Bronchial epithelial cell (primary cell): ENCODE measurements around the gene CACNG5.

DNA sequence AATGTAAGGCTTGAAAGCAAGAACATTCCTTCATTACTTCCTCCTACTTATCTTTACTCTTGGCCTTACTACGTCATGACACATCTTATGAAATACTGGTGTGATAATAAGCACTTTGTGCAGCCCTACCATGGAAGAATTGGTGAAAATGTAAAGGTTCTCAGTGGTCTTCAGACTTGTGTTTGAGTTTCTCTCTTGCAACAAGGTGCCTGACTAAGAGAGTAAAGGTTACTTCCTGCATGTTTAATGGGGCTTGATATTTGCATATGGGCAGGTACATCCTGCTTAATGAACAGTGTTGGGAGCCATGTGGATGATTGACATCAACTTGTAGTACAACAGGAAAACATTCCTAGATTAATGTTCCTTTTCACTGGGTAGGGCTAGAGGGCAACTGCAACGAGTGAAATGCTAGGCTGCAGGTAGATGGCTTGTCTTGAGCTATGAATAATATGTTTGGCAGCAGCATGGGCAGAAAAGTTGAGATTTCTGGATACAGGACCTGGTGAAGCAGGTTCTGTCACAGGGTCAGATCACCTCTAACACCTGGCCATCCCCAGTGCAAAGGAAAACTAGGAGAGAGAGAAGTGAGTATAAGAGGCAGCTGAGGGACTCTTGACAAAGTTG, 84.5 kb downstream of the PRKCA start:
- RRBS, 2 experiments = no CpG with 5 or more reads among the region's 2 CpGs

DNA sequence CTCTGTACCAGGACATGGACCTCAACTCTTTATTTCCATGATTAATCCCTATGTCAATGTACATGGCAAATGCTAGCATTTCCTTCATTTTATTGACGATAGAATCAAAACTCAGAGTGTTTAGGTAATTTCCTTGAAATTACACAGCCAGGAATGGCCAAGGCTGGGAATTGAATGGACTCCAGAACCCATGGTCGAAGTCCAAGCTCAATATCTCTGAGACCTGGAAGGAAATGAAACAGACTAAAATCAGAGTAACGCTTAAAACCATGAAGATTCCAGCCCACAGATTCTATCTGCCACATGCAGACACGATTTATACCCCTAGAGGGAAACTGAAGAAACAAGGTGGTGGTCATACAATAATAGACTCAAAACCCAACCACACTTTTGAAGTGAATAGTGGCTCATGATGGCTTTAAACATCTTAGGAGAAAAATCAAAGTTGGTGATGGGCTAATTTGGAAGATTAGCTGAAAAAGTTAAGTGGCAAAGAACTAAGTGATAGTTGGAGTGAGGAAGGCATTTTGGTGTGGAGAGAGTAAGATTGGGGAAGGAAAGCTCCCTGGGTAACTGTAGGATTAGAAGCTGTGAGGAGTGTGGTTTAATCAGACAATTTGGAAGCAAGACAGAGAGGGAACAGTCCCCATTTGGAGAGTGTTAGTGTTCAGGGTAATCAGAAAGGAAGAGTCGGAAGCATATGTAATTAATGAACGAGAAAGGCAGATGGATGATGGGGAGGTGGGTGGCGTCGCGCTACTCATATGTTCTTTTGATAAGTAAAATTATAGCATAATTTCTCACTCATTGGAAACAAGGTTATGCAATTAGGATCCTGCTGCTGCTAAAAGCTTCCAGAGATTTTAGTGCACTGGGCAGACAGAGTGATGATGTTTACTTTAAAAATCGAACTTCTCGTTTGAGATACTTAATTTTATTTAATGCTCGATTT, 95.9 kb downstream of the PRKCA start:
- RRBS, 2 experiments = no CpG with 5 or more reads among the region's 12 CpGs

GRCh38 chr17:66401860-66402500, 99.6 kb downstream of the PRKCA start:
- RRBS, 2 experiments = no CpG with 5 or more reads among the region's 5 CpGs

GRCh38 chr17:66425781-66426309, 123.4 kb downstream of the PRKCA start:
- RRBS, 2 experiments = no CpG with 5 or more reads among the region's 11 CpGs

DNA sequence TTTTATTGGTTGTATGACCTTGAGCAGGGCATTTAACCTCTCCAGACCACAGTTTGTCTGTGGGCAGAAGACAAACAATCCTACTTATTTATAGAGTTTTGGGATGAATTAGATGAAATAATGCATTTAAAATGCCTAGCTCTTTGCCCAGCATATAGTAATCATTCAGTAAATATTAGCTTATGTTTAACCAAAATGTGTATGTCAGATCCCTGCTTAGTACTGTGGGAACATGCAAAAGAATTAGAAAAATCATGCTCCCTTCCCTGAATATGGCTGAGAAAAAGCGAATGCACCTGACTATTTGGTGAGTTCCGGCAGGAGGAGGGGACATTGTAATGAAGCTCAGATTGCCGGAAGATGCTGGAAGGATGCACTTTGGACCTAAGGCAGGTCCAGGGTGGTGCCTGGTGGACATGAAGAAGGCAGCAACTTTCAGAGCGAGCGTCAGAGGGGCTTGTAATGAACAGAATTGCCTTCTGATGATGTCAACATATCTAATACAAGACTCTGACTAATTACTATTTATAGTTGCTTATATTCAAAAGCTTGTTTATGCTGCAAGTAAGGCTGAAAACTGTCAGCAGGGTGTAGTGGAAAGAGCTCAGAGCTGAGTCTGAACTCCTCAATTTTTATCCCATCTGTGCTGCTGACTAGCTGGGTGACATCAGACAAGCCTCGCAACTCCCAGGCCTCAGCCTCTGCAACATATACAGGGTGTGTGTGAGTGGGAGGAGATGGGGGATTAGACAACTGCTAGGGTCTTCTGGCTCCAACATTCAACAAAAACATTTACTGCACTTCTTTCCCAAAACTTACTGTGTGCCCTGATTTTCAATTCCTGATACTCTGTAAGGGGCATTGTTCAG, 221.2 kb downstream of the PRKCA start:
- RRBS, 2 experiments = no CpG with 5 or more reads among the region's 6 CpGs

- RRBS, 2 experiments = no CpG with 5 or more reads among the region's 11 CpGs
Observed at GRCh38 chr17:66691356-66692264, 143.3 kb upstream of the CACNG5 start.

- RRBS, 2 experiments = no CpG with 5 or more reads among the region's 12 CpGs
Observed at GRCh38 chr17:66775819-66776569, 58.9 kb upstream of the CACNG5 start.

DNA sequence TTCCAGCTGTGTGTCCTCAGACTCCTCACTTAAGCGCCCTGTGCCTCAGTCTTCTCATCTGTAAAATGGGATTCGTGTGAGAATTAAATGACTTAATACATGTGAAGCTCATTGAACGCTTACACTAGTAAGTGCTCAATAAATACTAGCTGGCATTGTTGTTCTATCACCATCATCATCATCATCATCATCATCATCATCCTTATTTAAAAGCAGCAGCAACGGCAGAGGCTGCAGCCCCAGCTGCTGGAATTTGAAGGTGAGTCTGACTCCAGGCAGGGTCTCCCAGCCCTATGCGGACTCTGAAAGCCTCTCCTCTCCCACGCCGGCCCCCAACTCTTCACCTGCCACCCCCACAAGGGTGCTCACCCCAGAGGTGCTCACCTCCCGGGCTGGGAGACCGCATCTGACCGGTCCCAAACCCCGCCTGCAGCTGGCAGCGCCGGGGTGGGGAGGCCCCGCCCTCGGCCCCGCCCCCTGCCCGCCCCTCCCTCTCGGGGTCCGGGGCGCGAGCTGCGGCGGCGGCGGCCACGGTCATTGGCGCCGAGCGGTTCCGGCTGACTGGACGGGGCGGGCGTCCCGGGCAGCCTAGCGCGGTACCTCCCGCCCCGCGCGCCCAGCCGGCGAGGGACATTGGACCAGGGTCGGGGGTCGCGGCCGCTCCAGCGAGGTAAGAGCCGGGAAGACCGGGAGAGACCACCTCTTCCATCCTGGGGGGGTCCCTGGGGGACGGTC, at the start of gene CACNG5:
TSS of gene CACNG5 (plus strand) at position 537 of the 735 bp plus-strand sequence.
- RRBS, 2 experiments = 2 to 3% methylated on average over 37 of the region's 50 CpGs

- RRBS, 2 experiments = no CpG with 5 or more reads among the region's 2 CpGs
Observed at GRCh38 chr17:67171112-67171857, 73.7 kb downstream of the HELZ start.

- RRBS, 2 experiments = no CpG with 5 or more reads among the region's 13 CpGs
Observed at GRCh38 chr17:67312032-67312650, 54.2 kb downstream of the PSMD12 start.

DNA sequence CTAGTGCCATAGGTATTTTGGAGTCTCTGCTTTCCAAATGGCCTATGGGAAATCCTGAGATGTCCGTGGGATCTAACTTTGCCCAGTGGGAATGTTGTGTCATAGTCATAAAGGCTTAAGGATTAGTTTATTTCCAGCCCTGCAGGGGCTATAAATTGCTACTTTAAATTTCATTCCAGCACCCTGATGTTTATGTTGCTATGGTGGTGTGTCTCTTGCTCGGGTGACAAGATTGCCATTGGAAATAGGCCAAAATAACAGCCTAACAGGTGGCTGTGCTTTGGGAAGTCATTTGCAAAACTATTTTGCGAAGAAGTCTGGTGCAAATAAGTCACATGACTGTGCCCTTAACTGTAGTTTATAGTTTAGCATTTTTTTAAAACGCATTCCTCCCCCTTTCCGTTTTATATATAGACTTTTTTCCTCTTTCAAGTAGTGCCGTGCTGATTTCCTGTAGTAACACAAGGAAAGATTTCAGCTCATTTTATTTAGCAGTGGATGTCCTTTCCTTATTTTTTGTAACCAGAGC, 23.1 kb downstream of the PITPNC1 start:
- RRBS, 2 experiments = no CpG with 5 or more reads among the region's 6 CpGs

GRCh38 chr17:67419180-67419709, 42.2 kb downstream of the PITPNC1 start:
- RRBS, 2 experiments = no CpG with 5 or more reads among the region's 11 CpGs

GRCh38 chr17:67448919-67449516, 71.9 kb downstream of the PITPNC1 start:
- RRBS, 2 experiments = no CpG with 5 or more reads among the region's 11 CpGs

- RRBS, 2 experiments = no CpG with 5 or more reads among the region's 3 CpGs
Observed at GRCh38 chr17:67477751-67478123, 100.7 kb downstream of the PITPNC1 start.

DNA sequence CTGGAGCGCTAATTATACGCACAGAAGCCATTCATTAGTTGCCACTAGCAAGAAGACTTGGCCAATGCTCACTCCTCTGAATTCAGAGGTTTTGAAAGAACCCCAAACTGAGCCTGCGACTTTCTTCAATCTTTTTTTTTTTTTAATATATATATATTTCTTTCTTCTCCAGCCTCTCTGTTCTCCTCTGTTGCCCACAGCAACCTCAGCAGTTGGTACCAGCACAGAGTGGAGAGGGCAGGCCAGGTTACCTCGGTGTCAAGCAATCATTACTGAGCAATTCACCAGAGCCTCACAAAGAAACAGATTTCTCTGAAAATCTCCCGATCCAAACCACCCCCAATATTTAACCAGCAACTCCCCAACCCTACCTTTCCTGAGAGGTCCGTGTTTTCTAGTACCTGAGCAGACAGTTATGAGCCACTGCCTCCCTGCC, 101.7 kb downstream of the PITPNC1 start:
- RRBS, 2 experiments = no CpG with 5 or more reads among the region's 6 CpGs

DNA sequence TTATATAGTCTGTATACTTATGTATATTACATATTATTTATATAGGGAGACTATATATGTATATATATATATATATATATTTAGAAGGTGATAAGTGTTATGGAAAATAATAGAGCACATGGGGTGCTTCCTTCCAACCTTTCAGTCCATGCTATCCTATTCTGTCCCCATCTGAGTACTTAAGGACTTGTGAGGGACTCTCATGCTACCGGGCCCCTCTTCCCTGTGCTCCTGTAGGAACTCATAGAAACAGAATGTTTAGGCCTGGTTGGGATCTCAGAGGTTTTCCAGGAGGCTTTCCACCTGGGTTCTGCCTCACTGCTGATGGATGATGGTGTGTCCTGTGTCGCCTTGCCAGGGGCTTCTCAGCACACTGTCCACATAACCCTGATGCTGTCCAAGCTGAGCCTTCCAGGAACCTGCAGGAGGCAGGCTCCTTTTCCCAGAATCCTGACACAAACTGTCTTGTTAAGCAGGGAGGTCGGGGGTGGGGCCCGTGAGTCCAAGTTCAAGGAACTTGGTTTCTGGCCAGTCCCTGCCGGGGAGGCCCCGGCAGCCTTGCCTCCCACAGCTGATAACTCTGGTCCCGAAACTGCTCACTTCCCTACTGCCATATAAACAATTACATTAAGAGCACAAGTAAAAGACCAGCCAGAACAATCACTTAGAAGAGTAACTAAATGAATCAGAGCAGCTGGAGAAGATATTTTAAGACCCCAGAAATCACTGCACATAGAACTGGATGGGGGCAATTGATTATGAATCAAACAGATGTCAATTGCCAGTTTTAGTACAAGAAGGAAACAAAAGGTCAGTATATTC, 169.4 kb downstream of the PITPNC1 start:
- RRBS, 2 experiments = no CpG with 5 or more reads among the region's 7 CpGs

DNA sequence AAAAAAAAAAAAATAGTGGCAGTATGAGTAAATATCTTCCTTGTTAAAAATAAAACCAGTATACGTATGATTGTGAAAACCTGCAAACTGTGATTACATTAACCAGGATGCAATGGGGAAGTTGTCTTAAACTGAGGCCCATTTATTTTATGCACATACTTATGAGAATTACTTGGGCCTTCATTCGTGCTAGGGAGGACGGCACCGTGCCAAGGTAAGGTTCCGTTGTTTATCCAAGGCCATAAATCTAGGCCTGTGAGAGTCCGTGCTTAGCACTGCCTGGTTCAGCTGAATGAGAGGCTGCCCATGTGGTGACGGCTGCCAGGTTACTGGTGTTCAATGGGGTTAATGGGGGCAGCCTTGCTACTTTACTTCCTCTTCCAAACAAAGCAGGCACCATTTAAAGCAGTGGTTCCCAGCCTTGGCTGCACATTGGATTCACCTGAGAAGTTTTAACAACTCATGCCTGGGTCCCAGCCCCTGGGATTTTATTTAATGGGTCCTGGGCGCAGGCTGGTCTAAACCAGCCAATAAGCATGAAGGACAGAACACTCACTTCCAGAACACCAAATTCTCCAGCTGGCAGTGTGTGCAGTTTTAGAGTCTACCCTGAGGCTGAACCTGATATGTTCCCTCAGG, 135.0 kb upstream of the NOL11 start:
- RRBS, 2 experiments = no CpG with 5 or more reads among the region's 8 CpGs

DNA sequence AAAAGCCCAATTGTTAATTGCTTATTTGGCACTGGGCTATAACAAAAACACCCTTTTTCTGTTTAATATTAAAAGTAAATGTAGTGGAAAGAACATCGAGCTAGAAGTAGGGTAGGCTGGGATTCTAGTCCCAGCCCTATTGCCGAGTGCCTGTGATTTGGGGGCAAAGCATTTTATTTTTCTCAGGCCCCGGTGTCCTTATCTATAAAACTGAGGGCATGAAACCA, 60.4 kb upstream of the NOL11 start:
- RRBS, 2 experiments = no CpG with 5 or more reads among the region's 3 CpGs

- RRBS, 2 experiments = 2 to 9% methylated on average over 13 of the region's 93 CpGs
Observed at GRCh38 chr17:67825638-67826689, 661 bp downstream of the BPTF start.

DNA sequence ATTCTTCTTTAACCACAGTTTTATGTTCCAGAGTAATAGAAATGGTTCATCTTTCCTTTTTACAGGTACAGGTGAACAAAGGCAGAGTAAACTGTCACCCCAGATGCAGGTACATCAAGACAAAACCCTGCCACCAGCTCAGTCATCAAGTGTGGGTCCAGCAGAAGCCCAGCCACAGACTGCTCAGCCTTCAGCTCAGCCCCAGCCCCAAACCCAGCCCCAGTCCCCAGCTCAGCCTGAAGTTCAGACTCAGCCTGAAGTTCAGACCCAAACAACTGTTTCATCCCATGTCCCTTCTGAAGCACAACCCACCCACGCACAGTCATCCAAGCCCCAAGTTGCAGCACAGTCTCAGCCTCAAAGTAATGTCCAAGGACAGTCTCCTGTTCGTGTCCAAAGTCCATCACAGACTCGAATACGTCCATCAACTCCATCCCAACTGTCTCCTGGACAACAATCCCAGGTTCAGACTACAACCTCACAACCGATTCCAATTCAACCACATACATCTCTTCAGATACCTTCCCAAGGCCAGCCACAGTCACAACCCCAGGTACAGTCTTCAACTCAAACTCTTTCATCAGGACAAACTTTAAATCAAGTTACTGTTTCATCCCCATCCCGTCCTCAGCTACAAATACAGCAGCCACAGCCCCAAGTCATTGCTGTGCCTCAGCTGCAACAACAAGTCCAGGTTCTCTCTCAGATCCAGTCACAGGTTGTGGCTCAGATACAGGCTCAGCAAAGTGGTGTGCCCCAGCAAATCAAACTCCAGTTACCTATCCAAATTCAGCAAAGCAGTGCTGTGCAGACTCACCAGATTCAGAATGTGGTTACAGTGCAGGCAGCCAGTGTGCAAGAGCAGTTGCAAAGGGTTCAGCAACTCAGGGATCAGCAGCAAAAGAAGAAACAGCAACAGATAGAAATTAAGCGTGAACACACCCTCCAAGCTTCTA, 50.6 kb downstream of the C17orf58 start:
- RRBS, 2 experiments = no CpG with 5 or more reads among the region's 7 CpGs